Measurements from ENCODE around the genes PDE6B, SLC26A1 and RNF212.

DNA sequence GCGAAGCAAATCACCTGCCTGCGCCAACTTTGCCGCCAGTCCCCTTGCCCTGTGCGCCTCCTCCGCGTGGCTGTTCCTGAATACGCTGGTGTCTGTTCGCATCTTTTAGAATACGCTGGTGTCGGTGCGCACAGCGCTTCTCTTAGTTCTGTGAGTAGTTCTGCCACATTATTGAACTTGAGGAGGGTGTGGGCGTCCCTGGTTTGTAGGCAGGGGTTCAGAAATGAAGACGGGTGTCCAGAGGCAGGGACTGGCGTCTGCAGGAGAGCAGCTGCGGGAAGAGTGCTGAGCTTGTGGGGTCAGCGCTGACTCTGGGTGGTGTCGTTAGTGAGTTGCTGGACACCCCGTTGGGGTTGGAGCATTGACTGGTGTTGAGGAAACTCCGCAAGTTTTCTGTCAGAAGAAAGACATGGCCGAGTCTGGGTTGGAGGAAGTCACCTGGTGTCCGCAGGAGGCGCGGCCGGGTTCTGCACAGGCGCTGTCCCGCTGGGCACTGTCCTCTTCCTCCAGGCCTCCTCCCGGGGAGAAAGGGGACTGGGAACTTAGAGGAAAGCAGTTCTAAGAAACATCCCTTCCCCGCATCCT lies 938 bp downstream of the ZNF718 start:
- PRO-cap: no peak
- RAMPAGE, long total RNA: no peak

- PRO-cap: no peak
- RAMPAGE, long total RNA: no peak
Observed at GRCh38 chr4:212961-213930, 88.9 kb downstream of the ZNF718 start.

DNA sequence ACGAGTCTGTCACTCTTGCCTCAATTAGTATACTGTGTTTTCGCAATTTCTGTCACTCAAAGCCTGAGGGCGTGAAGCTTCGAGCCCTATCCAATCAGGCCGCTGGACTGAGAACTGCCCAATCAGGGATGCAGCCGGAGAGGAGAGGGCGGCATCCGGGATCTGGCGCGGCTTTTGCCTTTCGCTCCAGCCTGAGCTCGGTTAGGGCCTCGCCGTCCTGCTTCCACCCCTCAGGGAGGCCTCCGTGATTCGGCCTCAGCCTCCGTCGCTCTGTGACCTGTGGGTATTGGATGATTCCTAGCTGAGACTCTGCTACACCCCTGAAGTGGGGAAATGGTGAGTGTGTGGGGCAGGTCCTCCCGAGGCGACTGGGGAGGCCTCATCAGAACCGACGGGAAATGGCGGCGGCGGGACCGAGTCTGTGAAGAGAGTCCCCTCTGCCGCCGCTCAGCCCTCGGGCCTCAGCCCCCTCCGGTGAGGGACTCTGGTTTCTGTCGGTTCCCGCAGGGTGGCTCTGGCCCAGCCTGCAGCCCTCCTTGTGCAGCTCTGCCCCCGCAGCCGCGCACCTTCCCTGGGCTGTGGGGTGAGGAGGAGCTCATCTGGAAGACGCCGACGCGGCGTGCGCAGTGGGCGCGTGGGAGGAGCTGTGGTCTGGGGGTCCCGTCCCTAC lies 48.5 kb downstream of the ZNF141 start:
- PRO-cap: no peak
- RAMPAGE, long total RNA: no peak

GRCh38 chr4:625359-625729 lies at the start of gene PDE6B:
Gene PDE6B (plus strand): TSS chr4:625573.
- PRO-cap: no peak
- RAMPAGE, long total RNA: no peak

DNA sequence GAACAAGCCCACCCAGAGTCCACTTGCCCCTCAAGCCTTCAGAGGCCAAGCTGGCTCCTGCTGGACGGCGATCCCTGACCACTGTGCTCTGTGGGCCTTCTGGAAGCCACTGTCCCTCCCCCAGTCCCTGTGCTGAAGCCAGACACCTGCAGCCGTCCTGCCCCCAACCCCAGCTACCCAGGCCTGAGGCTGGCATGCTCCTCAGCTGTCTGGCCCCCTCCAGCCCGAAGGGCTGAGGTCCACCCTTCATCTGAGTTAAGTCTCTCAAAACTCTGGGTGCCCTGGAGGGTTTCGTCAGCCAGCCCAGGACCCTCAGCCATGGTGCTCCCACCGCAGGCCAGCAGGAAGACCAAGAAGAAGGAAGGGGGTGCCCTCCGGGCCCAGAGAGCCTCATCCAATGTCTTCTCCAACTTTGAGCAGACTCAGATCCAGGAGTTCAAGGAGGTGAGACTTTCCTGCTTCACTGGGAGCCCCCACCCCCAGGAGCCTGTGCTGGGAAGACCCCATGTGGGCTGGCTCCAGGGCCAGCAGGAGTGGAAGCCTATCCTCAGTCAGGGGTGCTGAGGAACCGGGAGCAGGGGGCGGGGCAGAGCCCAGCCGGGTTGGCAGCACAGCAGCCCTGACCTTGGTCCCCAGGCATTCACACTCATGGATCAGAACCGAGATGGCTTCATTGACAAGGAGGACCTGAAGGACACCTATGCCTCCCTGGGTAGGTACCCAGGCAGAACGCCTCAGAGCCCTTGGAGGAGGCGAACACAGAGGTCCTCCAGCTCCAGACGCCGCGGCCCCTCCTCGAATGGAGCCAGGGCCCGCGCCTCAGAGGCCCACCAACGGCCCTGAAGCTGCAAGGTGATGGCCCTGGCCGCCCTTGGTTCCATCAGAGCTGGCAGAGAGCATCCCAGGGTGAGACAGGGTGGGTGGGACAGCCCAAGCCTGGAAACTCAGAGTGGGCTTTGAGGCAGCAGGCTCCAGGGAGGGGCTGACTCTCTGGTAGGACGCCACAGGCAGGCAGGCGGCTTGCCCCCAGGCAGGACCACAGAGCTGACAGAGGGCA lies 4.3 kb downstream of the MYL5 start:
- PRO-cap: no peak
- RAMPAGE, long total RNA: no peak

GRCh38 chr4:688268-688845 lies 594 bp downstream of the SLC49A3 start:
- PRO-cap: no peak
- RAMPAGE, long total RNA: no peak

DNA sequence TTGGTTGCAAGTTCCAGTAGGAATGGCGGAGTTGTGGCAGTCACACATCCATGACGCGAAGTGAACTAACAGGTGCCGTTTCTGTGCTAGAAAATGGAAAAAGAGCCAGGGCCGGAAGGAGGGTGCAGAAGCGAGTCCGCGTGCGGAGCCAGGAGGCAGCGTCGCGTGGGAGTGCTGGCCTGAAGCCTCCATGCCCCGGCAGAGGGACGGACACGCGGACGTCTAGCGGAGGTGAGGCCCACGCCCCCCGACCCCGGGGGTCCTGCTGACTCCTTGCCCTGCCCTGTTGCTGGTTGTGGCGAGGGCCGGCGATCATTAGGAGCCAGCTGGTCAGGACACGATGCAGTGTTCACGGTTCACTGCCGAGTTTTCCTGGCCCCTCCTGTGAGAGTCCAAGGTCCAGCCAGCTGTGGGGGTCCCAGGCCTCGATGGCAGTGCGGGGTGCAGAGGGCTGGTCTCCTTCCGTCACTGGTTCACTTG lies 25.3 kb downstream of the PCGF3 start:
- PRO-cap: no peak
- RAMPAGE, long total RNA: no peak

- PRO-cap: no peak
- RAMPAGE, long total RNA: no peak
Observed at GRCh38 chr4:753977-754921, 48.6 kb downstream of the PCGF3 start.

- PRO-cap: no peak
- RAMPAGE, long total RNA: no peak
Observed at GRCh38 chr4:763358-764310, 58.0 kb downstream of the PCGF3 start.

DNA sequence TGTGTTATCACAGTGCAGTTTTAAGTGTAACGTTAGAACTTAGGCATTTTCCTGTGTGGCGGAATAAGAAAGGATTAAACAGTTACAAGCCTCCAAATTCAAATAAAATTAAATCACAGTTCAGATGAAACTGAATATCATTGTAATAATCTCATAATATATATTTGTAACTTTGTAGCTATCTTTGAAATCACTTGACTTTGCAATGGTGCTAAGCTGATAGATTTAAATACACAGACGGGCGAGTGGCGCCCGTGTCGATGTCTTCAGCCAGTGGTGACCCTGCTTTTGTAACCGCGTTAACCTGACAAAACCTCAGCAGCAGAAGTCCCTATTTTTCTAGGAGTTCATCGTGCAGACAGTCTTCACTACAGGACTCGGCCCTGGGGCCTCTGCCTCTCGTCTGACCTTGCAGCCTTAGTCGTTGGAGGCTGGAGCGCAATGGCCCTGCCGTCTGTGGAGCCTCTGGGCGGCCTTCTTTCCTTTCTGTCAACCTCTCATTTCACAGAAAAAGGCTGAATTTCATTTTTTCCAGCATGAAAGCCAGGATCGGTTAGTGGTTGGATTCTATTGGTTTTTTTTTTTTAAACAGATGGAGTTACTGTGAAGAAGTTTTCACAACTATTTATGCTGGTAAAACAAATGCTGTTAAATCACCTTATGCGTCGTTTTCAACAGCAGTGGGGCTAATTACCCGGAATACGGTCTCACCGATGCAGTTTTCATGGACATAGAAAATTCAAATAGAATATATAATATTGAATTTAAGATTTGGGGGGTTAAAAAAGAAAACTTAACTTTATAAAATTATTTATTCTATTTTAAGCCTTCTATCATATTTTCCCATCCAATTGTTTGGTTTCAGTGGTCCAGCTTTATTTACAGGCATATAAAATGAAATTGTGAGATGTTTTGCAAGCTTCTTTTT lies 57.8 kb downstream of the CPLX1 start:
- PRO-cap: no peak
- RAMPAGE, long total RNA: no peak

DNA sequence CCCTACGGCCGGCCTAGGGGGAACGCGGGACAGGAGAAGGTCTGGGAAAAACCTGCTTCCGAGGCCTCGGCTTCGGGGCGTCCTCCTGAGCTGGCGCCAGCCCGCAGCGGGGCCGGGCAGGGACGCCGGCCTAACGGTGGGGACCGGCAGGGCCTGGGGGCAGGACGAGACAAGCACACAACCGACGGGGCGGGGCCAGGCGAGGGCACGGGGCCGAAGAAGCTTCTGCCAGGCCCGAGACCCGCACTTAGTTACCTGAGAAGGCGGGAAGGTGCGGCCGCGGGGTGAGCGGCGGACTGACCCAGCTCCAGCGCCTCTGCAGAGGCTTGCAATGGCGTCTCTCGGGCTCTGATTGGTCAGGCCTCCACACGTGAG lies 44.4 kb downstream of the CPLX1 start:
- PRO-cap: bidirectional peak, plus-strand start outside the sequence, minus-strand start at position 333 of the sequence
- RAMPAGE, long total RNA: start-site peak on the minus strand centred at position 307 of the sequence, 74 bp wide, 41 and 31 reads in 2 replicates

DNA sequence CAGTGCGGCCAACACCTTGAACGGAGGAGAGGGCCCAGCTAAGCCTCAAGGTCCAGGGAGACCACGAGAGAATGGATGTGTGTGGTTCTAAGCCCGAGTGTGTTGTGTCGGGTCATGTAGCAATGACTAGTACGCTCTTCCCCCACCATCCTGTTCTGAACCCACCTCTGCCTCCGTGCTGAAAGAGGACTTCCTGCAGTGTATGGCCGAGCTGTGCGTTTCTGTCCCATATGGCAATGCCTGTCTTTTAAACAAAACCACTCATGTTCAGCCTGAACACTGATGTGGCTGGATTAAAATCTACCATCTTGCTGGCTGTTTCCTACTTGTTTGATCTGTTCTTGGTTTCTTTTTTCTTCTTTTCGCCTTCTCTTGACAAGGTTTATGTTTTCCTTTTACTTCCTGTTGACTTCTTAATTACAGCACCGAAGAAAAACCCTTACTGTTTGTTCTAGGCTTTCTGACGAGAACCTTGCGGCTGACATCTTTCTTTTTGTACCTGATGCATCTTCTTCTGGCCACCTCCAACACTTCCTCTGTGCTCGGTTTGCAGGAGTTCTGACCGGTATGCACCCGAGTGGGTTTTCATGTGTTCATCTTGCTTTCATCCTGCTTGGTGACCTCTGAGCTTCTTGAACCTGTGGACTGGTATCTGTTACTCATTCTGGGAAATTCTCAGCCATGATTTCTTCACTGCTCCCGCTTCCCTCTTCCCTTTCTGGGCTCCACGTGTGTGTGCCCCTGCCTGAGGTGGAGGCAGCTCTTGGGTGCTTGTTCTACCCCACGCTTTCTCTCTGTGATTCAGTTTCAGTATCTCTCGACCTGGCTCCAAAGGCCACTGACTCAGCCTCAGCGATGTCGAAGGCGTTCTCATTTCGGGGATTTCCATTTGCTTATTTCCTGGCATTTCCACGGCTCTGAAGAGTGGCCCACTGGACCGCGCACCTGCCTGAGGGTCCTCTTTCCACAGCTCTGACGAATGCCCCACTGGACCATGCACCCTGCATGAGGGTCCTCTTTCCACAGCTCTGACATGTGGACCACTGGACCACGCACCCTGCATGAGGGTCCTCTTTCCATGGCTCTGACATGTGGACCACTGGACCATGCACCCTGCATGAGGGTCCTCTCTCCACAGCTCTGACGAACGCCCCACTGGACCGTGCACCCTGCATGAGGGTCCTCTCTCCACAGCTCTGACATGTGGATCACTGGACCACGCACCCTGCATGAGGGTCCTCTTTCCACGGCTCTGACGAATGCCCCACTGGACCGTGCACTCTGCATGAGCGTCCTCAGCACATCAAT lies 52.6 kb downstream of the GAK start:
- PRO-cap: no peak
- RAMPAGE, long total RNA: no peak

- PRO-cap: no peak
- RAMPAGE, long total RNA: no peak
Observed at GRCh38 chr4:905181-906015, 26.7 kb downstream of the GAK start.

DNA sequence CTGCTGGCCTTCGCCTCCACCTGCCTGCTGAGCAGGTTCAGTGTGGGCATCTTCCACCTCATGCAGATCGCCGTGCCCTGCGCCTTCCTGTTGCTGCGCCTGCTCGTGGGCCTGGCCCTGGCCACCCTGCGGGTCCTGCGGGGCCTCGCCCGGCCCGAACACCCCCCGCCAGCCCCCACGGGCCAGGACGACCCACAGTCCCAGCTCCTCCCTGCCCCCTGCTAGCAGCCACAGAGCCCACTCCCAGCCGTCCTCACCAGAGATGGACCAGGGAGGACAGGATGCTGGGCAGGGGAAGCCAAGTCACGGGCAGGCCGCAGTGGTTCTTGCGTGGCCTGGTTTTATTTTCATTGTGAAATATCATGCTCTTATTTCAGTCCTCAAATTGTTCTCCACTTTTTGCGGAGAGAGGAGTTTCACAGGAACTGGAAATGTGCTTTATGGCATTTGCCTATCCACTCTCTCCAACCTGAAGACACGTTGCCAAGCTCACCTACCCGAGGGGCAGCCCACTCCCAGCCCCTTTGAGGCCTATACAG lies 15.0 kb downstream of the DGKQ start:
- PRO-cap: no peak
- RAMPAGE, long total RNA: no peak

- PRO-cap: no peak
- RAMPAGE, long total RNA: no peak
Observed at GRCh38 chr4:972608-972823, 853 bp downstream of the DGKQ start.

DNA sequence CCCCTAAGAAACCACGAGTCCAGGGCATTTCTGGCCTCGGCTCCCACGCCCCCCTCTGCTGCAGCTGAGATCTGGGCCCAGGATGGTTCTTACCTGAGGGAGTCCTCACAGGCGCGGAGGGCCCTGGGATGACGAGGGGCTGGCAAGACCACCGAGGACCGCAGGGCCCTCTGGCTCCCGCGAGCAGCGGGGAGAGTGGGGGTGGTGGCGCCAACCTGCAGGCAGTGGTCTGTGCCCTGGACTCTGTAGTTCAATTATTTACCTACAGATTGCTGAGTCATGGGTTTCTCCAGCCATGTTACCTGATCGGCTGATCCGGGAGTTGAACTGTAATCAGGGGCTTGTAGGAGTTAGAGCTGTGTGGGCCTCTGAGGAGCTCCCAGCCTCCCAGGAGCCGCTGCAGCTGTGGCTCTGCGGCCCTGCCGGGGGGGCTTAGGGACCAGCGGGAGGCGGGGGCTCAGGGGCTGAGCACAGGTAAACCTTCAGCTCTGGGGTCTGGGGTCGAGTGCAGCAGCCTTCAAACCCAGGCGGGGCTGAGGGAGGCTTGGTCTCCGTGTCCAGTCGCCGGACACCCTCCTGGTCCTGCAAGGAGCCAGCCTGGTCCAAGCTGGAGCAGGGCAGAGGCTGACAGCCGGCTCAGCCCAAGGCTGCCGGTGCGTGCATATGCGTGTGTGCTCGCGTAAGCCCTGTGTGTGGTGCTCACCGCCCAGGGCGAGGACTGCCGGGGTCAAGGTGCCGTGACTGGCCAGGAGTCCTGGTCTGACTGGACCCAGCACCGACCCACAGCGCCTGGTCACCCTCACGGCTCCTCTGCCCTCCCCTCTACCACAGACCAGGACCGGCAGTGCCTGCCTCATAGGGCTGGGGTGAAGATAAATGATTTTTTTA lies at the start of gene SLC26A1:
SLC26A1 (minus strand) TSS at position 197 of the 888 bp plus-strand sequence.
- PRO-cap: no peak
- RAMPAGE, long total RNA: no peak

GRCh38 chr4:1025806-1026781 lies 14.7 kb downstream of the FGFRL1 start:
- PRO-cap: no peak
- RAMPAGE, long total RNA: no peak

GRCh38 chr4:1113472-1114219 lies at the start of gene RNF212:
Gene RNF212 (minus strand): TSS chr4:1113564.
- PRO-cap: no peak
- RAMPAGE, long total RNA: no peak

DNA sequence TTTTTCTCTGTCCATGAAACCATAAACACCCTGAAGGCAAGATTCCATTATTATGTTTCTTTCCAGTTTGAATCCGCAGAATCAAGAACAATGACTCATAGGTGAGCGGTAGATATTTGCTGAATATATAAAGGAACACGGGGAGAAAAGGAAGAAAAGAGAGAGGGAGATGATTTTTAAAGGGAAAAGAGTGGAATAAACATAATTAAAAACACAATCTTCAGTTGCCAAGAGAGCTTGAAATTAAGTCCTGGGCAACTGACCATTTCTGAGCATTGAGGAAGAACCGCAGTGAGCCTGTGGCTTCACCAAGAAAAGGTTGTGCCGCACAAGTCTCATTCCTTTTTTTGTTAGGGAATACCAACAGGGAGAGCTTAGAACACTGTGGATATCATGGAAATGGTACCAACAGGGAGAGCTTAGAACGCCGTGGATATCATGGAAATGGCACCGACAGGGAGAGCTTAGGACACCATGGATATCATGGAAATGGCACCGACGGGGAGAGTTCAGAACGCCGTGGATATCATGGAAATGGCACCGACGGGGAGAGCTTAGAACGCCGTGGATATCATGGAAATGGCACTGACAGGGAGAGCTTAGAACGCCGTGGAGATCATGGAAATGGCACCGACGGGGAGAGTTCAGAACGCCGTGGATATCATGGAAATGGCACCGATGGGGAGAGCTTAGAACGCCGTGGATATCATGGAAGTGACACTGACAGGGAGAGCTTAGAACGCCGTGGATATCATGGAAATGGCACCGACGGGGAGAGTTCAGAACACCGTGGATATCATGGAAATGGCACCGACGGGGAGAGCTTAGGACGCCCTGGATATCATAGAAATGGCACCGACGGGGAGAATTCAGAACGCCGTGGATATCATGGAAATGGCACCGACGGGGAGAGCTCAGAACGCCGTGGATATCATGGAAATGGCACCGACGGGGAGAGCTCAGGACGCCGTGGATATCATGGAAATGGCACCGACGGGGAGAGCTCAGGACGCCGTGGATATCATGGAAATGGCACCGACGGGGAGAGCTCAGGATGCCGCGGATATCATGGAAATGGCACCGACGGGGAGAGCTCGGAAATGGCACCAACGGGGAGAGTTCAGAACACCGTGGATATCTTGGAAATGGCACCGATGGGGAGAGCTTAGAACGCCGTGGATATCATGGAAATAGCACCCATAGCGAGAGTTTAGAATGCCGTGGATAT lies 28.3 kb downstream of the SPON2 start:
- PRO-cap: no peak
- RAMPAGE, long total RNA: no peak

DNA sequence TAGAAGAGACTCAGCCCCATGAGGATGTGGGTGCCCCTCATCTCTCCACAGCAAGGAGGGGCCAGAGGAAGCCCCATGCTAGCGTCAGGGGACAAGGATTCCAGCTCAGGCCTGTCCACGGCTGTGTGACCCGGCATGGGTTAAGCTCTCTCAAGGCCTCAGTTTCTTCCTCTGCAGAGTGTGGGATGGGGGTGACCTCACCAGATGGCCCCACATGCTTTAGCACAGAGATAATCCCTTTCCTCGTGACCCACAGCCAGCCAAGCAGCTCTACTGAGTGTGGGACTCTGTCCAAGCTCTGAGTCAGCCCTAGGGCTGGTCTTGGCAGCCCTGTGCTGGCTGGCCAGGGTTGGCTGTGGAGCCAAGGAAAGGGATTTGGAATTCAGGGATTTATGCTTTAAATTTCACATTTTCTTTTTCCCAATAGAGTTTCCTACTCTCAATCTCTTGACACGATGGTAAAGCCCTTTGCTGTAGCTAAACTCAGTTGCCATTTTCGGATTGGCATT lies 19.7 kb upstream of the SPON2 start:
- PRO-cap: no peak
- RAMPAGE, long total RNA: no peak

All from Karpas-422 (cell line).